ENCODE results near the genes SPSB1, SLC25A33 and CLSTN1.

DNA sequence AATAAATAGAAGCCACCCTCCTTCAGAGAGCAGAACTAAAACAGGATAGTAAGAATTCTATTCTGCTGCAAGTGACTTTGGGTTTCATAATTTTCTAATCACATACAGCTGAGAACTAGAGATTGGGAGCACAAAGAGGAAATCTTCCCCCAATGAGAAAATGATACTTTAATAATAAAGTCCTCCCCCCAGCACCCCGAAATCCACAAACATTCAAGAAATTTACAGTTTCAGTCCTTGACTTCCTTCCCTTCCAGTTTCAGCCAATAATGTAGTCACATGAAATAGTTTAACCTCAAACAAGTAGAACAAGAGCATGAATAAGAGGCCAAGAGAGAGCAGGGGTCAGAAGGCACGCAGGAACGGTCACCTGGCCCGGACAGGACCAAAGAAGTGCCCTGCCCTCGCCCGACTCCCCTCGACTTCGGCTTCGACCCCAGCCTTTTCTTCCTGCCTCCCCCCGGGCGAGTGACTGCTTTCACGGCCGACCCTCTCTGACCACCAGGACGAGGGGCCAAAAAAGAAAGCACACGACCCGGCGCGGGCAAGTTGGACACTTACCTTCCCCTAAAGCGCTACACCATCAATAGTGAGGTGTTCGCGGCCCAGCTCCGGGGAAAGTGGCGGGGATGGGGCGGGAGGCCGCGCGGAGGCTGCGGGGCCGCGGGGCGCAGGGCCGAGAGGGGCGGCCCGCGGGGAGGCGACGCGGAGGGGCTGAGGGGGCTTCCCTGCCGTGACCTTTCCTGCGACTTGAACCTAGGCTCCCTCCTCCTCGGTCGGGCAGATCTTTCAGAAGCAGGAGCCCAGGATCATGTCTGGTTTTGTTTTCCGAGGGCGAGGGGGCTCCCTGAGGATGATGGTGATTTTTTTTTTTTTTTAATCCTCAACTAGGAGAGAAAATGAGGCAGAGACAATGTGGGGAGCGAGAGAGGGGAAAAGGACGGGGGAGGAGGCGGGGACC lies 561 bp downstream of the RERE start:
- PRO-cap: unidirectional peak, plus-strand start at position 335 of the sequence

GRCh38 chr1:8856035-8856274 lies 22.5 kb downstream of the ENO1 start:
- PRO-cap: no peak

GRCh38 chr1:8867893-8868394 lies 10.5 kb downstream of the ENO1 start:
- PRO-cap: no peak

DNA sequence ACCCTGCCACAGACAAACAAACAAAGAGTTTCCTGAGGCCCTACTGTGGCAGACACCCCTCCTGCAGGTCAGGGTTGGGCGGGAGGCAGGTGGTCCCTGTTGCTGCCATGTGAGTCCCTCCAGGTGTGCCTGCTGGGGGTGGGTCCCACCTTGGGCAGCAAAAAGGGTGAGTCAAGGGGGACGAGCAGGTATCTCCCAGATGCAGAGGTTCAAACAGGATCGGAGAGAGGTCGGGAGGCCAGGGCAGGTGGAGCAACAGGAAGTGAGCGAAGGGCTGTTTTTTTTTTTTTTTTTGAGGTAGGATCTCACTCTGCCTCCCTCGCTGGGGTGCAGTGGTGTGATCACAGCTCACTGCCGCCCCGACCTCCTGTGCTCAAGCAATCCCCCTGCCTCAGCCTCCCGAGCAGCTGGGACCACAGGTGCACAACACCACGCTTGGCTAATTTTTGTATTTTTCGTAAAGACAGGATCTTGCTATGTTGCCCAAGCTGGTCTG lies 39.4 kb downstream of the SLC2A7 start:
- PRO-cap: no peak

DNA sequence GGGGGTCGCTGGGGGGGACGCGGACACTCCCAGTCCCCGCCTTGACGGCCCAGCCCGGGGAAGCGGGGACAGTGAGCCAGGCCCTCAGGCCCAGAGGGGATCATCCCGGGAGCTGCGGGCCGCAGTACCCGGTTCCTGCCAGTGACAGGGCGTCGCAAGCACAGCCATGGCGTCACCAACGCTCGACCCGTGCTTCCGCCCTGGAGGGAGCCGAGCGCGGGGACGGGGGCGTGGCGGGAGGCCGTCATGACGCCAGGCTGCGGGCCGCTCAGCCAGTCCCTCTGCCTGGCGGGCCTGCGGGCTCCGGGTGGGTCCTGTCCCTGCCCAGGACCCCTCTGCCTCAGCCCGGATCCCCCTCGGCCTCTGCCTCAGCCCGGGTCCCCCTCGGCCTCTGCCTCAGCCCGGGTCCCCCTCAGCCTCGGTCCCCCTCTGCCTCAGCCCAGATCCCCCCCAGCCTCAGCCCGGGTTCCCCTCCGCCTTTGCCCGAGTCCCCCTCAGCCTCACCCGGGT lies 2.2 kb upstream of the SLC2A5 start:
- PRO-cap: no peak

GRCh38 chr1:9084695-9085406 lies 15.4 kb upstream of the SLC2A5 start:
- PRO-cap: no peak

DNA sequence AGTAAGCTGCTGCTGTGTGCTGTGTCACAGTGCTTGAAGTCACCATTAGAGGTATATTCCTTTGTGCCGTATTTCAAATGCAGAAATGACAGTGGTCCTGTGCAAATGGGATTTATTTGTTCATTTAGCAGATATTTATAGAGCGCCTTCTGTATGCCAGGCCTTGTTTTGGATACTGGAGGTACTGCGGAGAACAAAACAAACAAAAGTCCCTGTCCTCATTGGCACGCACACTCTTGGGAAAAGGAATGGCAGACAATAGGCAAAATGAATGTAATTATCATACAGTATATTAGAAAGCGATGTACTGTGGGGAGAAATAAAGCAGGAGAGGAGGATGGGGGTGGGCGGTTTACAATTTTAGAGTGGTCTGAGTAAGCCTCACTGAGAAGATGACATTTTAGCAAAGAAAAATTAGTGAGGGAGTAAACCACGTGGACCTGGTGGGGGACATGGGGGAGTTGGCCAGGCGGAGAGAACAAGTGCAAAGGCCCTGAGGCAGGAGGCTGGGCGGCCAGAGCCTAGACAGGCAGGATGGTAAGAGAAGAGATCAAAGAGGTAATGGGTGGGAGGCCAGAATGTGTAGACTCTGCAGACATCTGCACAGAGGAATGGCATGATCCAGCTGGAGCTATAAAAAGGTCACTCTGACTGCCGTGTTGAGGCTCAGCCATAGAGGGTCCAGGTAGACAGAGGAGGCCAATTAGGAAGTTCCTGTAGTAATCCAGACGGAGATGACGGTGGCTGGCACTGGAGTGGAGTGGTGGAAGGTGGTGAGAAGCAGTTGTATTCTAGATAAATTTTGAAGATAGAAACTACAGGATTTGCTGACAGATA lies 3.4 kb downstream of the H6PD start:
- PRO-cap: no peak

GRCh38 chr1:9242365-9243157 lies 8.0 kb downstream of the H6PD start:
- PRO-cap: bidirectional peak, plus-strand start at chr1:9242826, minus-strand start at chr1:9242690

GRCh38 chr1:9280117-9280700 lies 12.5 kb upstream of the SPSB1 start:
- PRO-cap: no peak

DNA sequence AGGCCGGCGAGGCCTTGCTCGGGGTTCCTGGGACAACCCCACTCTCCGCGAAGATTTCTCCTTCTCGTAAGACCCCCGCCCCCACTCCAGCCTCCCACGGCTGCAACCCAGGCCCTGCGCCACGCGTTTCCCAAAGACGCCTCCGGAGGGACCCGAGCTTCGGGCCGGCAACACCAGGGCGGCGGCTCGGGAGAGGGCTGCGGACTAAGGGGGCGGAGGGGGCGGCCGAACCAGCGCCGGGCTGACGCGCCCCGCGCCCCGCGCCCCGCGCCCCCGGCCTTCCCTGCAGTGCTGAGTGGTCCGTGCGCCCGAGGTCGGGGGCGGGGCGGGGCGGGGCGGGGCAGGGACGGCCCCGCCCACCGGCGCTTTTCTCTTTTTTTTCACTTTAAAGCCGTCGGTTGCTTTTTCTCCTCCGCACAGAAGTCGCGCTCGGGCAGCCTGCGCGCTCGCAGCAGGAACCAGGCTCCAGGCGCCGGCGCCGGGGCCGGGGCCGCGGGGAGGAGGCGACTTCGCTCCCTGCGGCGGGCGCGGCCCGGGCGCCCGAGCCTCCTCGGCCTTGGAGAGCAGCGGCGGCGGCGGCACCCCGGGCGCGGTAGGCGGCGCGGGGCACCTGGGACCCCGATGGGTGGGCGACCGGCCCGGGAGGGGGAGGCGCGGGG lies at the start of gene SPSB1:
Gene SPSB1 (plus strand): TSS at position 415 of the 659 bp plus-strand sequence.
- PRO-cap: bidirectional peak, plus-strand start at position 415 of the sequence, minus-strand start at position 285 of the sequence

DNA sequence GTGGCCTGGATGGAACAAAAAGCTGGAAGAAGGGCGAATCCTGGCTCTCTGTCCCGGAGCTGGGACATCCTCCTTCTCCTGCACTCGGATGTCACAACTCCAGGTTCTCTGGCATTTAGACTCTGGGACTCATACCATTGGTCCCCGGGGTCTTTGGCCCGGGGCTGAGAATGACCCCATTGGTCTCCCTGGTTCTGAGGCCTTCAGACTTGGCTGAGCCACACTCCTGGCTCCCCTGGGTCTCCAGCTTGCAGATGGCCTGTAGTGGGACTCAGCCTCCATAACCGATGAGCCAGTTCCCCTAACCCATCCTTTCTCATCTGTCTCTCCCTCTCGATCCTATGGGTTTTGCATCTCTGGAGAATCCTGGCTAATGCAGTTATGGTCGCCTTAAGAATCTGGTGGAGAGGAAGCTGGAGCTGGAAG lies 11.4 kb downstream of the SPSB1 start:
- PRO-cap: no peak

DNA sequence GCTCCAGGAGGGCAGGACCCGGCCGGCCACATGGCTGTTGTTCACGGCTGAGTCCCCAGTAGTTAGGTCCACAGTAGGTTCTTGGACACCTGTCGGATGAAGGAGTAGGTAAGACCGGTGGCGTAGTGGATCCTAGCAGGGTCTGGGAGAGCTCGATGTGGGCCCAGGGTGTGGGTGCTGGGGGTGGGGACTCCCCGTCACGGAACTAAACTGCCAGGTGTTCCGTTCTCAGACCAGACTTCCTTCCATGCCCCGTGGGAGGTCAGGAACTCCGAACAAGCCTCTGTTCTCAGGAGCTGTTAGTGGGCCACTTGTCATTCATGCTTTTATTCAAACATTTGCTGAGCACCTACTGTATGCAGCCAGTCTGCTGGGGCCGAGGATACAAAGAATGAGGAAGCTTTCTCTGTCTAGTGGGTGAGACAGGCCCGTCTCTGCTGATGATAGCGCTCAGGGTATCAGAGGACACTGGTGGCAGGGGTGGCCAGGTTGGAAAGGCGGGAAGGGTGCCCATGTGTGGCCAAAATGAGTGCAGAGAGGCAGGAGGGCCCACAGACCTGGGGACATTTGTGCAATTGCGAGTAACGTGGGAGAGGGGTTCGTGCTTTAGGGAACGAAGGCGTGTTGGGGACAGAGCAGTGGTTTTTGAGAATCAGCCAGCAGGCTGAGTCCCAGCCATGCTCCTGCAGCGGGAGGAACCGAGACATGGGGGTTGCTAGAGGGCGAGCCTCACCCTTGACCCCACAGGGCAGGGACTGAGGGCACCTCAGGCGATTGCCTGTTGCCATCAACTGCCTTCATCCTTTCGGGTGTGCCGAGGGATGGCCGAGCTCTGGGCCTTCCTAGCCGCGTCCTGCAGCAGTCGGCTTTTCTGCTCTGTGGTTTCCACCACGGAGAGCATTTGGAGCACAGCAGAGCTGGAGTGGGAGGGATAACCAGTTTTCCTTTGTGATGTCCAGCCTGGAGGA lies 13.0 kb downstream of the SPSB1 start:
- PRO-cap: no peak

DNA sequence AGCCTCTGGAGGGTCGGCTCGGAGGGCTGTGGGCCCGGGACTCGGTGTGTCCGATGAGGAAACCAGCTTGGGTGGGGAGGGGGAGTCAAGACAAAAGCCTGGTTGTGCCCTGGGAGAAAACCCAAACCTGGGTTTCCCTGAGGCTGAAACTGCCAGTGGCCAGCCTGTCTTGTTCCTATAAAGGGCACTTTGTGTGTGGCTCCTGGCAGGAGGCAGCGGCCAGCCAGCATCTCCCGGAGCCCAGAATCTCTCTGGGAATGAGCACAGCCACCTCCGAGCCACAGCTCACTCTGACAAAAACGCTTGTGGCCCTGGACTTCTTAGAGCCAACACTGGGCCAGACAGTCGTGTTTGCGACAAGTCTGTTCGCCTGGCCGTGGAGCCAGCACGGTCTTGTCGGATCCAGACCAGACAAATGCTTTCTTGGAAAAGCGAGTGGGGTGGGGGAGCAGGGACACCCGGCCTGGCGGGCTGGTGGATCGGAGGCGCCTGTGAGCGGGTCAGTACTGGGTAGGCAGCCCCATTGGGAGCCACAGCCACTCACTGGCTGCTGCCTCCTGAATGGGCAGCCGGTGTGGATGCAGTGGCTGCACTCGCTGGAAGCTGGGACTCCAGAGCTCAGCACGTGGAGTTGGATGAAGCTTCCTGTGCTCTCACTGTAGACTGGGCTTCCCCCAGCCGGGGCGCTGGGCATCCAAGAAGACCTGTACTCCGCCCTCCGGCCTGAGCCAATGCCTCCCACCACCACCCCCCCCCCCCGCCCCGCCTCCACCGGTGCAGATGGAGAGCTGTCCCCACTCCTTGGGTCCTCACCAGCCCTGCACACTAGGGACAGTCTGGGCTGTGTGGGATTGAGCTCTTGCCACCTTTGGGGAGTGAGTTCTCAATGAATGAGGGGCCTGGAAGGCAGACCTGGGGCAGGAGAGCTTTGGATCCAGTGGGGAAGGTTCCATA lies 32.1 kb downstream of the SPSB1 start:
- PRO-cap: no peak

GRCh38 chr1:9428267-9429359 lies 110.7 kb upstream of the SLC25A33 start:
- PRO-cap: bidirectional peak, plus-strand start at chr1:9429125, minus-strand start at chr1:9428931

DNA sequence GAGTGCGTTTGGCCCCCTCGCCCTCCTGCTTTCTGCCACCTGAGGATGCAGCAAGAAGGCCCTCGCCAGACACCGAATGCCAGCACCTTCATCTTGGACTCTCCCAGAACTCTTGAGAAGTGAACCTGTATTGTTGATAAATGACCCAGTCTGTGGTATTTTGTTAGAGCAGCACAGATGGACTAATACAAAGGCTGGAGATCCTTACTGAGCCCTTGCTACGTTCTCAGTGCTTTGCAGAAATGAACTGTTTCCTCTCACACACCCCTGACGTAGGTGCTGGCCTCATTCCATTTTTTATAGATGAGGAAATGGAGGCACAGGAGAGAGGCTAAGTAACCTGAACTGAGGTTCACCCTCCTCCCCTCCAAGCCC lies 101.9 kb upstream of the SLC25A33 start:
- PRO-cap: no peak

GRCh38 chr1:9539314-9540465 lies at the start of gene SLC25A33:
TSS of gene SLC25A33 (plus strand) at chr1:9539465.
- PRO-cap: bidirectional peak, plus-strand start at chr1:9539489, minus-strand start at chr1:9539266; bidirectional peak, plus-strand start at chr1:9540136, minus-strand start at chr1:9540021

- PRO-cap: no peak
Measured at GRCh38 chr1:9715438-9716686, 64.3 kb downstream of the PIK3CD start.

- PRO-cap: bidirectional peak, plus-strand start at chr1:9730777, minus-strand start at chr1:9730650
Measured at GRCh38 chr1:9730304-9731126, 79.0 kb downstream of the PIK3CD start.

DNA sequence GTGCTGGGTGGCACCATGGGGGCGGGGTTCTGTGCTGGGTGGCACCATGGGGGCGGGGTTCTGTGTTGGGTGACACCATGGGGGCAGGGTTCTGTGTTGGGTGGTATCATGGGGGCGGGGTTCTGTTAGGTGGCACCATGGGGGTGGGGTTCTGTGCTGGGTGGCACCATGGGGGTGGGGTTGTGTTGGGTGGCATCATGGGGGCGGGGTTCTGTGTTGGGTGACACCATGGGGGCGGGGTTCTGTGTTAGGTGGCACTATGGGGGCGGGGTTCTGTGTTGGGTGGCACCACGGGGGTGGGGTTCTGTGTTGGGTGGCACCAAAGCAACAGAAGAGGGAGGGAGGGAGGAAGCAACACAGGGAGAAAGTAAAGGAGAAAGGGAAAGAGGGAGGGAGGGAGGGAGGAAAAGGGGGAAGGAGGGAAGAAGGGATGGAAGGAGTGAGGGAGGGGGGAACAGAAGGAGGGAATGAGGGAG lies 55.2 kb downstream of the CLSTN1 start:
- PRO-cap: no peak

DNA sequence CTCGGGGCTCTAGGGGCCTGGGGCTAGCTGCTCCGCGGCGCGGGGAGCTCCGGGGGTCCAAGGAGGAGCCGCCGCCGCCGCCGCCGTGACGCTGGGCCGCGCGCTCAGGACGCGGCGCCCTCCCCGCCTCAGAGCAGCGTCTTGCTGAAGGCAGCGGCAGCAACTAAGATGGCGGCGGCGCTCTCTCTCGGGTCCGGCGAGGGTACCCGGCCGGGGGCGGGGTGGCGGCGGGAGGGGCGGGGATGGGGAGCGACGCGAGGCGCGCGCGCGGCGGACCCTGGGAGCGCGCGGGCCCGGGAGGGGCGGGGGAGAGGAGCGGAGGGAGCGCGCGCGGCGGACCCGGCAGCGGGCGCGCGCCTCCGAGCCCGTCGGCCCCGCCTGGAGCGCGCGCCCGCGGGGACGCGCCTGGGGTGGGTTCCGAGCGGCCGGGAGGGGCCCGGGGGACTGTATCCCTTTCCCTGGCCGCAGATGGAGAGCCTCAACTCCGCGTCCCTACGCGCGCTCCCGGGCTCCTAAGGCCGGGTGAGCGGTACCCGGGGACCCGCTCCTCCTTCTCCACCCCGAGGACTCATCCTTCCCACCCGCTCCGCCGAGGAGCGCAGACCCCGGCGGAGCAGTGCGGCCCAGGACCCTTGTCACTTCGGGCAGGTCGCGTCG lies at the start of gene CLSTN1:
Gene CLSTN1 (minus strand): TSS at position 170 of the 657 bp plus-strand sequence.
- PRO-cap: bidirectional peak, plus-strand start at position 310 of the sequence, minus-strand start at position 143 of the sequence